Peyer's patch (tissue), 4 donors: ENCODE measurements around the genes OR51S1, UBQLN3, UBQLNL, OR52N4, OR56A3, FHIP1B, APBB1 and OR6A2.

DNA sequence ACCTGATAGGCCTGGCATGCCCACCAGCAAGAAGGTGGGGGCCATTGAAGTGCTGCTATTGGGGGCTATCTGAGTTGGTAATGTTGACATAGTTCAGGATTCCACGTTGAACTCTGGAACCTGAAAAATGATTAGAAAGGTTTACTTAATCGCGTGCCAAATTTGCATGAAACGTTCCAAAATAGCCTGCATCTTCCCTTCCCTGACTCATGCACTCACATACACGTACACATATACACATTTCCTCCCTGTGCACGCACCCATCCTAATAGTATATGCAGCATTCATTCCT is at the start of gene OR51S1:
Gene OR51S1 (minus strand): TSS at position 90 of the 292 bp plus-strand sequence.
- PRO-cap, result no peak
- RAMPAGE, long total RNA, 4 experiments, result no peak in any of the 4 experiments

DNA sequence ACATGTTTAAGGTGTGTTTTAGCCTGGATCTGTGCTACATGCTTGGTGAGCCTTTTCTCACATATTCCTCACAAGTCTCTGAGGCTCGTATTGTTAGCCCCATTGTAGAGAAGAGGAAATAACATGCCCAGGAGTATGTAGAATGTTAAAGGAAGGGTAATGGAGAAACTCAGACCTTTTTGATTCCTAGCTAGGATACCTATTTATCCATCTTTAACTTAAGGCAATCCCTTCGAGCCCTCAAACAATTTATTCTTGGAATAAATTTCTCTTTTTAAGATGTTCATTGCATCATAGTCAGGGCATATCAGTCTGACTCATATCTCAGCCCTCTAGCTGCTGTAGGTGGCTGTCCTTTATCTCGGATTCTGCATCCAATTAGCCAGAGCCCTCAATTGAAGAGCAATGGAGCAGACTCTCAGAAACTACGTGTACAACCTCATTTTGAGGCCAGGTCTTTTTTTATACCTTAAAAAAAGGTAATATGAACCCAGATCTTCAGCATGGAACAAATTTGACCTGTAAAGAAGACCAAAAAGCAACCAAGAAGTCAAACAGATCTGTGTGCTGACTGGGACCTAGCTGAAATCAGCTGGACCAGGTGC is 8.8 kb downstream of the OR52A5 start:
- PRO-cap, result no peak
- RAMPAGE, long total RNA, 4 experiments, result no peak in any of the 4 experiments

DNA sequence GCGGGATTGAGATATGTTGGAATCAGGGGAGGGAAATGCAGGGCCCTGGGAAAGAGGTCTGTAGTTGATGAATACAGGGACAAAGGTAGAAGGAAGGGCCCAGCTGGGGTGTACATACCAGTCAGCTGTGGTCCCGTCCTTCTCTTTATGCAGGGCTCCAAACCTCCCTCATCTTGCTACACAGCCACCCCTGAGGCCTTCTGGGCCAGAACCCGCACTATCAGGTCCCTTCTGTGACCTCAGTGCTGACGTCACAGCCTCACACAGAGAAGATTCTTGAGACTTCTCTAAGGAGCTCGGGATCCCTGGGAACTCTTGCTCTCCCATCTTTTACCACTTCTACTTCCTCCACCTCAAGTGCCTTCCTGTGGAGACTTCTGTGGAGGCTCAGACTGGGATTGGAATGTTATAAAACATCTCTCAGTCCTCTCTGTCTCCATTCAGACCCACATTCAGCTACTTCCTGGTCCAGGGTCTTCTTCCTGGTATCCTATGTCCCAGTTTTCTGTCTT is at the start of gene UBQLN3:
Gene UBQLN3 (minus strand): TSS at position 202 of the 512 bp plus-strand sequence.
- PRO-cap, result no peak
- RAMPAGE, long total RNA, 4 experiments, result no peak in any of the 4 experiments

DNA sequence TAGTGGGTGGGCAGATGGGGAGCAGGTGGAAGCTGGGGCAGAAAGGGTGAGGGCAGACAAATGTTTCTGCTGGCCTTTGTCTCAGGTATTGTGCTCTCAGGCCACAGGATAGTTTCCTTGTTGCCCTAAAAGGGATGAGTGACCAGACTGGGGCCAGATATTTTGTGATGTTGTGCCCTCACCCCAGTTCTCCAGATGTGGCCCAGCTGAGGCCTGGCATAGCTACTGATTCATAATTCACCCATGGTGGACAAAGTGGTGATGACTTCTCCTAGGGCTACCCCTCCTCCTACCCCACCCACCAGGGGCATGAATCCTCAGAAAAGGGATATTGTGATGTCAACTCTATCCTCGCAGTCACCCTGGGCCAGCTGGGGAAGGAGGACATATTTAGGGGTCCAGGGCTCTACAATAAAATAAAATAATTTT is at the start of gene UBQLNL:
Gene UBQLNL (minus strand): TSS at position 252 of the 429 bp plus-strand sequence.
- PRO-cap, result no peak
- RAMPAGE, long total RNA, 4 experiments, result no peak in any of the 4 experiments

DNA sequence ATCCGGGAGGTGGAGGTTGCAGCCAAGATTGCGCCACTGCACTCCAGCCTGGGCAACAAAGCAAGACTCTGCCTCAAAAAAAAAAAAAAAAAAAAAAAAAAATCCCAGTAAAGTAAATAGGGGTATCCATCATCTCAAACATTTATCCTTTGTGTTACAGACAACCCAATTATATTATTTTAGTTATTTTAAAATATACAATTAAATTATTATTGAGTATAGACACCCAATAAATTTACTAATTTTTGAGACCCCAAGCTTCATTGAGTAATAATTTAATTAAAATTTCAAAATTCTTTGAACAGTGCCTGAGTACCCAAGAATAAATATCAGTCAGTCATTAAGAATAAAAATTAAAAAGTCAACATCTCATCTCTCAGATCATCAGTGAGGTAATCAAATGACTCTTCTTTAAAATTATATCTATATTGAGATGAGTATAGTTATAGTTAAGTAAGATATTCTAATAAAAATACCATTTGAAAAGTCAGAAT is at the start of gene OR52N4:
Gene OR52N4 (plus strand): TSS at position 330 of the 494 bp plus-strand sequence.
- PRO-cap, result no peak
- RAMPAGE, long total RNA, 4 experiments, result no peak in any of the 4 experiments

- PRO-cap, result no peak
- RAMPAGE, long total RNA, 4 experiments, result no peak in any of the 4 experiments
These were observed at the start of gene OR56A3 for GRCh38 chr11:5942082-5942457. Gene OR56A3 (plus strand): TSS chr11:5942251.

- PRO-cap, result no peak
- RAMPAGE, long total RNA, 4 experiments, result no peak in any of the 4 experiments
These were observed 6.1 kb downstream of the C11orf42 start for GRCh38 chr11:6211418-6211974.

GRCh38 chr11:6234495-6235626 is at the start of gene FHIP1B:
Gene FHIP1B (minus strand): TSS chr11:6234636.
- PRO-cap, result bidirectional peak, plus-strand start at chr11:6235023, minus-strand start at chr11:6234661; unidirectional peak, plus-strand start at chr11:6235085
- RAMPAGE, long total RNA, 4 experiments, result start-site peak on the minus strand in 4 of 4 experiments, at chr11:6234623-6234663 at its widest, 16 to 146 reads per replicate

DNA sequence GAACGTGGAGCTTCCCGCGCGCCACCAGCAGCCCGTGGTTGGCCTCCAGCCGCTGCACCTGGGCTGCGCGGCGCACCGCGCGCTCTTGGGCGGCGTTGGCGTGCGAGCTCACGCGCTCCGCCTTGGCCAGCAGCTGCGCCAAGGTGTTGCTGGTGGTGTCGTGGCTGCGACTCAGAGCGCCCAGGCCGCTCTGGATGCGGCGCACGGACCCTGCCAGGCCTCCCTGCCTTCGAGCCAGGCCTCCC is 275 bp downstream of the CAVIN3 start:
- PRO-cap, result no peak
- RAMPAGE, long total RNA, 4 experiments, result no peak in any of the 4 experiments

DNA sequence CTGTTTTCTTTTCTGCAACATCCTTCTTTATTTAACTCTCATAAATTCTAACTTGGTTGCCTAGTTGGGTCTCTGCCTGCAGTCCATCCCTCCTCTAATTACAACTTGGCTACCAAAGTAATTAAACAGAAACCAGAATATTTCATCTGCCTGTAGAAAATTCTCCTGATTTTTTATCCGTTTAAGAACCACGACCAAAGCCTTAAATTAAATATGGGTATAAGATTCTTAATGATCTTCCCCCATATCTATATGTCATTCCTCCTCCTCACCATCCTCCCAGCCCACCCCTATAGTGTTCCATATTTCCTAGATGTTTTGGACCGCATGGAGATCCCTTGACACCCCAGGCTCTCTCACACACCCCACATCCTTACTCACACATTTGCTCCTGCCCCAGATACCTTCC is 32.4 kb upstream of the CAVIN3 start:
- PRO-cap, result no peak
- RAMPAGE, long total RNA, 4 experiments, result no peak in any of the 4 experiments

- PRO-cap, result no peak
- RAMPAGE, long total RNA, 4 experiments, result no peak in any of the 4 experiments
These were observed 27.8 kb upstream of the SMPD1 start for GRCh38 chr11:6362310-6363092.

- PRO-cap, result no peak
- RAMPAGE, long total RNA, 4 experiments, result no peak in any of the 4 experiments
These were observed 27.2 kb upstream of the SMPD1 start for GRCh38 chr11:6363093-6363419.

DNA sequence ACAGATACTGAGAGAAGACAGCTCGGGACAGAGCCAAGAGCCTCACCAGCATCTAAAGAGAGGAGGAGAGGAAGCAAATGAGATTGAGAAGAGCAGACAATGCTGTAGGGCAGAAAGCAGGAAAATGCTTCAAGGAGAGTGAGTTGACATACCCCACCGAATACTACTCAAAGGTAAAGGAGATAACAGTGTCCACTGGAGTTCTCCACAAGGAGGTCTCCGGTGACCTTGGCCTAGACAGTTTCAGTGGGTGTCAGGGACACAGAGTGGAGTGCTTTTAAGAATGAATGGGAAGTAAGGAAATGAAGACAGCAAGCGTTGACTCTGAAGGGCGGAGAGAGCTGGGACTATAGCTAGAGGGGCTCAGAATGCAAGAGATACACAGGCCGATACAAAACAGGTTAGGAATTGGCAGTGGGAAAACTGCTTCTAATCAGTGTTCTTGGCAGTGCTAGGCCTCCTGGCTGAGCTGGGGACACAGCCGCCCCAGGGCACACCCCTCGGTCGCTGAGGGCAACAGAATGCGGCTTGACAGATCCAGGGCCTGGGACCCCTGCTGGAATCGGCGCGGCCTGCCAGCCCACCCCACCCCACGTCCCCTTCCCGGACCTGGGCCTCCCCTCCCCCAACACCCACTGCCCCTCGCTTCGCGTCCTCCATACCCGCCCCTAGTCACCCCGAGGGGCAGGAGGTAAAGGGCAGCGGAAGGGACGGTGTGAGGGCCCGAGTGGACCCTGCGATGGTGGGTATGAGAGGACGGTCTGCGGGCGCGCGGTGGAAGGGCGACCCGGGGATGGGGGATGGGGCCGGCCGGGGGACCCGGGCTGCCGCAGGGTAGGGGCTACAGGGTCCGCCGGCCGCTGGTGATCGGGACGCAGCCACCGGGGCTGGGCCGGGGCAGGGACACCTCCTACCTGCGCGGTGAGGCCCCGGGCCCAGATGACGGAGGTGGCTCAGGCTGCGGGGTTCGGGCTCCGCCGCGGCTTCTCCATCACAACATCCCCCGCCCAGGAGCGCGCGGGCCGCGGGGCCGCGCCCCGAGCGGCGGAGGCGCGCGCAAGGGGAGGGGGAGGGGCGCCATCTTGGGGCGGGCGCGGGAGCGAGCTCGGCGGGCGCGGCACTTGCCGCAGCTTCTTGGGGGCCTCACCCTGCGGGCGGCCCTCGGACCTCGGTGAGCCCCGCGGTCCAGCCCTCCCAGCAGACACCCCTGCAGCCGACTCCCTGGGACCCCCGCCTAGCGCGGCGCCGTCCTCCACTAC is at the start of gene APBB1:
Gene APBB1 (minus strand): TSS at position 1,024 of the 1,259 bp plus-strand sequence.
- PRO-cap, result bidirectional peak, plus-strand start at position 1,120 of the sequence, minus-strand start at position 1,009 of the sequence
- RAMPAGE, long total RNA, 4 experiments, result start-site peak on the minus strand in 4 of 4 experiments, centred at positions 1,000 to 1,017 of the sequence, 9 to 17 reads per replicate

- PRO-cap, result no peak
- RAMPAGE, long total RNA, 4 experiments, result no peak in any of the 4 experiments
These were observed 2.4 kb downstream of the ILK start for GRCh38 chr11:6606013-6606338.

DNA sequence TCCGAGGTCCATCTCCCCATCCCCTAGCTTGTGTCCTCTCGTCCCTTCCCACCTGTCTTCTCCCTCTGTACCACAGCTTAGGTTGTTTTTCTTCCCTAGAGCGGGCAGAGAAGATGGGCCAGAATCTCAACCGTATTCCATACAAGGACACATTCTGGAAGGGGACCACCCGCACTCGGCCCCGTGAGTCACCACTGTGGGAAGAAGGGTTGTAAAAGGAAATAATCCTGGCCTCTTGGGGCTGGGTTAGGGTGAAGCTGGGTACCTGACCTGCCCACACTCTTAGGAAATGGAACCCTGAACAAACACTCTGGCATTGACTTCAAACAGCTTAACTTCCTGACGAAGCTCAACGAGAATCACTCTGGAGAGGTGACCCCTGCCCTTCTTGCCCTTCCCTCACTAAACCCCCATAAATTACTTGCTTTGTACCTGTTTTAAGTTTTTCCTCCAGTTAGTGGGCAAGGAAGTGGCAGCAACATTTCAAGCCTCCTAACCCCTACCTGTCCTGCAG is 3.2 kb downstream of the TAF10 start:
- PRO-cap, result no peak
- RAMPAGE, long total RNA, 4 experiments, result no peak in any of the 4 experiments

DNA sequence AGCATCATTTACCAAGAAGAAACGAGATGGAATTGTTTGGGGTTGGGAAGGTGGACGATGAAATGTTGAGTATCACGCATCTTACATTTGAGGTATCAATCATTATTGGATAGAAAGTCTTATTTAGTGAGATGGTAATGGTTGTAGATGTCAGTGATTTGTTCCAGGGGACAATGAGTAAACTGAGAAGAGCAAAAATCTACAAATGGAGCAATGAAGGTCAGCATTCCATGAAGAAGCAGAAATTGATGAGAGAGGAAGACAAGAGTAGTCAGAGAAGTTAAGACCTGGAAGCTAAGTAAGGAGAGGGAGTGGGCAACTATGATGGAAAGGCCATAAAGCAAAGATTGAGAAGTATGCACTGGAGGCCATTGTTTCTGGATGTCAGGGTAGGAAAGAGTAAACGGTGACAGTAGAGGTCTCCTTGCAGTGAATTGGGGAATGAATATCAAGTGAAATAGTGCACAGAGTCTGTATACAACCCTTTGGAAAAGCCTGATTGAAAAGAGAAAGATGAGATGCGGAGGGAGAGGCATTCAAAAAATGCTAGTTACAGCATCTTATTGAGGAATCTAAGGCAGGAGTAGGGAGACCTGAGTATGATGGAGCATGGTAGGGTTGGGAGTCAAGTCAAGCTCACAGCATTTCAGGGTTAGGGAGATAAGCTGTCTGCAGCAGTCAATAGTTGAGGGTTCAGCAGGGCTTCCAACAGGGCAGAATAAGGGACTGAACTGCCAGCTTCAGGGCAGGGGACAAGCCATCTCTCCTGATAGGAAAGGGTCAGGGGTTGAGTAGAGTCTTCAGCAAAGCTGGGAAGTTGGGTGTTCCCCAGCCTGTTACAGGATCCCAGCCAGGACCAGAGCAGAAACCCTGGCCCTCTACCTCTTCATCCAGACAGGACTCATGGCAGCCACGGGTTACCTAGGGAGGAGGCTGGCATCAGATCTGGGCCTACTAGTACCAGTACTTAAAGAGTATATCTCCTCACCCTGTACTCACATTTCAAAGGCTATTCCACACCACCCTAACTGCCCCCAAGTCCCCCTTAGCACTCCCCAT is 2.1 kb upstream of the TAF10 start:
- PRO-cap, result no peak
- RAMPAGE, long total RNA, 4 experiments, result no peak in any of the 4 experiments

DNA sequence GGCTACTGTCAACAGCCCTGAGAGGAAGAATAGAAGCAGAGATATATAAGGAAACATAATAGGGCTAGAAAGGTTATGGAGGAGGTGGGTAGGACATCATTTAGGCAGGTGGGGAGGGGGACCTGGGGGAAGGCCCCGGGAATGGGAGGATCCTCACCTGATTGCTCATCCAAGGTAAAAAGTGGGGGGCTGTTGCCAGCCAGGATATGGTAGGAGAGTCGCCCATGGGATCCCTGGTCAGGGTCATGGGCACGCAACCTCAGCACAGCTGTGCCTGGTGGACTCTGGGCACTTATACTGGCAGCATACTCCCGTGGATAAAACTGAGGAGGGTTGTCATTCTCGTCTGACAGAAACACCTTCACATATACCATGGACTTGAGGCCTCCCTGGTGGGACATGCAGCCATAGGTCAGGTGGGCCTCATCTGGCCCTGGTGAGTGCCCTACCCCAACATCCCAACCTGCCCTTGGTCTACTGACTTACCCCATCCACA is 14.5 kb upstream of the TPP1 start:
- PRO-cap, result no peak
- RAMPAGE, long total RNA, 4 experiments, result no peak in any of the 4 experiments

GRCh38 chr11:6680731-6681708 is 2.1 kb downstream of the MRPL17 start:
- PRO-cap, result no peak
- RAMPAGE, long total RNA, 4 experiments, result no peak in any of the 4 experiments

DNA sequence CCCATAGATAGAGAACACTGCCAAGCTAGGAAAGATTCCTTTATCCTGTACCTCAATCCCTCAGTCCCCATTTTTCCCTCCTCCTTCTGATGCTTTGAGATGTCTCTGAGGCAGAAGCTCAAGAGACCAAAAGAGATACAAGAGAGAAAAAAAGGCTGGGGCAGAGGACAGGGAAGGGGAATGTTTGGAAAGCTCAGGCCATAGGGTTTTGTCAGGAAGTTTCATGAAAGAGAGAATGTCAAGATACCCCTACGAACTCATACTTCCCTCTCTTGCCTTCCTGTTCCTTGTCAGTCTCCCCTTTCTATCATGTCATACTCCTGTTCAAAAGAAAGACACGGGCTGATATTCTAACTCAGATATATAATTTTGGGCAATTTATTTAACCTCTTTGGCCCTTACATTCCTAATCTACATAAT is at the start of gene OR6A2:
Gene OR6A2 (minus strand): TSS at position 9 of the 420 bp plus-strand sequence.
- PRO-cap, result no peak
- RAMPAGE, long total RNA, 4 experiments, result no peak in any of the 4 experiments

DNA sequence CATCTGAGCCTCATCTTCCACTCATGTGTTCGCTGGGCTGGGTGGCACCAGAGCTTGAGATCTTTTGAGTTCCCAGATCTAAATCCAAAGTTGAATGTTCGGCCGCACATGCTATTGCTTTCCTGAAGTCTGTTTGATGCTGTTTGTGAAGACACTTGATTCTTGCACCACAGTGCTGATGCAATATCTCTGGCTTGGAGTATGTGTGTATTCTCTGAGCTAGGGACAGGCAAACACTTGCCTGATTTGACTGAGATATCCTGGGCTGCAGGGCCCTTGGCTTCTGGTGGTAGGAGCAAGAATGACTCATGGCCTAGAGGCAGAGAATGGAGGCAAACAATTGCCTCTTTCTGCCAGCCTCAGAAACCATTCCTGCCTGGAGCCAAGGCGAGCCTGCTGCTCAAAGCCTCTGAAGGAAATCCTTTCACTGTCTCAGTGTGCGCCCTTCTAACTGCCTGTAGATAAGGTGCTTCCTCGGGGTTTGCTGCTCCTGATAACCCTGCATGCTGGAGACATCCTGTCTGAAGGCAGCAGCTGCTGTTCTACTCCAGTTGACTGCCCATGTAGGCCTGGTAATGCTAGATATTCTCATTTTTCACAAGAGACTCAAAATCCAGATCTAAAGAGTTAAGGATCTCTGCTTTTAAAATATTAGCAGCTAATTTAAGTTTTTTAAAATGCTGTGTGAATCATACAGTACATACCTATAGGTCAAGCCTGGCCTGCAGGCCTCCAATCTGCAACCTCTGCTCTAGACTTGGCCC is 72.9 kb downstream of the CYB5R2 start:
- PRO-cap, result no peak
- RAMPAGE, long total RNA, 4 experiments, result no peak in any of the 4 experiments